A673 (cell line): ENCODE measurements around a stretch of chr19.

DNA sequence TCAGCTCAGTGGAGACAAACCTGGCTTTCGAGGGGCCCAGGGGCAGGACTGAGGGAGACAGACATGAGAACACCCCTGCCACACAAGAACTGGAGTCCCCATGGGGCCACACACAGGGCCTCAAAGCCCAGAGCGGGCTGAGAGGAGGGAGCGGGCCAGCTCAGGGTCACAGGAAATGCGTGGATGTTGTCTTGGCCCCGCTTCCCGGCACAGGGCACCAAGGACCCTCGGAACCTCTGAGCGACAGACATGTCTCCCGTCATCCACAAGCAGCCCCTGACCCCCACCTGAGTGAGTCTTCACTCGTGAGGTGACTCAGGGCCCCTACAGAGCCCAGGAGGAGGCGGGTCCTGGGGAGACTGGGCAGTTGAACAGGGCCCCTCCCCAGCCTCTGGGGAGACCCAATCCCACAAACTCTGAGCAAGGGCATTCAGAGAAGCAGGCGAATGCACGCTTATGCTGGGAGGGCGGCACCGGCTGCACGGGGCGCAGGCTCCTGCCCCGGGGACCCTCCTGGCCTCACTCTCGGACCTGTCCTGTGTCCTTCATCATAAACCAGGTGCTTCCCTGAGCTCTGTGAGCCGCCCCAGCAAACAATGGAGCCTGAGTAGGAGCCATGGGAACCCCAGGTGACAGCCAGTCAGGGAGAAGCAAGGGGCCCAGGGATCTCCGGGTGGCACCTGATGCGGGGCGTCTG is 20.2 kb downstream of the SGTA start:
- PRO-cap = no peak

- PRO-cap = no peak
Observed at GRCh38 chr19:2765322-2765841, 17.7 kb downstream of the SGTA start.

- PRO-cap = no peak
Observed at GRCh38 chr19:2771897-2772480, 11.1 kb downstream of the SGTA start.

GRCh38 chr19:2833613-2834740 is 7.3 kb upstream of the ZNF555 start:
- PRO-cap = no peak

DNA sequence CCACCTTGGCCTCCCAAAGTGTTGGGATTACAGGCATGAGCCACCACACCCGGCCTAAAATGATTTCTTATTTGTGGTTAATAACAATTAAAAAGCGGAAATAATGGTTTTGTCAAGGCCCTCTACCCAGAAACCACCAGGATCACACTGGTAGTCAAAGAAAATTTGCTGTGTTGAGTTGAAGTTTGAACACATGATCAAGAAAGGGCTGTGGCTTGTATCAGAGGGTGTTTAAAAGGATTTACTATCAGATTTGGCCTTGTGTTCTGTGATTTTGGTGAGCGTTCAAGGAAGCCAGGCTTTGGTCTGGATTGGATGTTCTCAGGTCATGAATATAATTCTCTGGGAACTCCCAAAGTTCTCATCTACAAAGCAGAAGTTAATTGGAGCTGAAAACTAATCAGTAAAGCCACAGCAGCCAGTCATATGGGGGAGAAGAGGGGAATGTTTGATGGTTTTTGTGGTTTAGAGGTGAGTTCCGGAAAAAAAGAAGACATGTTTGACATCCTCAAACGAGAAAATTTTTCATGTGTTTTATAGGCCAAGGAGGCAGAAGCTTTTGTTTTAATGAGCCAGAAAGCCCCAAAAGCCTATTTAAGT is 10.6 kb upstream of the ZNF556 start:
- PRO-cap = no peak

DNA sequence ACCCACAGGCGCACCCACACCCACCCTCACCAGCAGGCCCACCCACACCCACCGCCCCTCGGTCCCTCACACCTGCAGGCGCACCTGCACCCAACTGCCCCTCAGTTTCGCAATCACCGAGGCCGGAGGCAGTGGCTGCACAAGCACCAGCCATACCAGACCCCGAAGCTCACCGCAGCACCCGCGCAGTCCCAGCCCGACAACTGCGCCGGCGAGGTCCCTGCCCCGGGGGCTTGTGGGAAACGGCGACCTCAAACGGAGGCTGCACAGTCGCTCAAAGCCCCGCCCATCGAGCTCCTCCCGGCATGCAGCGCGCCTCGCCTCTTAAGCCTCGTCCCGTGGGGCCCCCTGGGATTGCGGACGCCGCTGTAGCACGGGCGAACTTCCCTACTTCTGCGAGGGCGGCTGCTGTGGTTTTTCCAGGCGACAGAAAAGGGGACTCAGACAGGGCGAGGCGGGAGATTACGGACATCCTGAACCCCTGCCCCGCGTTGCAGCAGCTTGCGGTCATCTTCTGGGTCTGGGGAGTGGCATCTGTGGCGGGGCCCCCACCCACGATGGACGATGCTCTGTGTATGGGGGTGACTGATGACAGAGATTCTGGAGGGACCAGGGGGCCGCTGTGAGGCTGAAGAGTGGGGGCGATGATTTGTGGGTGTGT is 18.0 kb downstream of the ZNF77 start:
- PRO-cap = no peak

DNA sequence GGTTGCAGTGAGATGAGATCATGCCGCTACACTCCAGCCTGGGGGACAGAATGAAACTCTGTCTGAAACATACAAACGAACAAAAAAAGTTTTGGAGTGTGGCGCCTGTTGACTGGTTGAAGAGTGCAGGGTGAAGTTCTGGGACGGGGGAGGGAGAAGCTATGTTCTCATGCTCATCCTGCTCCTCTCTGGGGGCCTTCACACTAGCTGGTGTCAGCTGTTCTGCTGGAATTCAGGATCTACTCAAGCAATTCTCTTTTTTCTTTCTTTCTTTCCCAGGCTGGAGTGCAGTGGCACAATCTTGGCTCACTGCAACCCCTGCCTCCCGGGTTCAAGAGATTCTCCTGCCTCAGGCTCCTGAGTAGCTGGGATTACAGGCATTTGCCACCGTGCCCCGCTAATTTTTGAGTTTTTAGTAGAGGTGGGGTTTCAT is 6.2 kb upstream of the TLE6 start:
- PRO-cap = no peak

GRCh38 chr19:2983642-2984355 is 6.4 kb downstream of the TLE6 start:
- PRO-cap = no peak

DNA sequence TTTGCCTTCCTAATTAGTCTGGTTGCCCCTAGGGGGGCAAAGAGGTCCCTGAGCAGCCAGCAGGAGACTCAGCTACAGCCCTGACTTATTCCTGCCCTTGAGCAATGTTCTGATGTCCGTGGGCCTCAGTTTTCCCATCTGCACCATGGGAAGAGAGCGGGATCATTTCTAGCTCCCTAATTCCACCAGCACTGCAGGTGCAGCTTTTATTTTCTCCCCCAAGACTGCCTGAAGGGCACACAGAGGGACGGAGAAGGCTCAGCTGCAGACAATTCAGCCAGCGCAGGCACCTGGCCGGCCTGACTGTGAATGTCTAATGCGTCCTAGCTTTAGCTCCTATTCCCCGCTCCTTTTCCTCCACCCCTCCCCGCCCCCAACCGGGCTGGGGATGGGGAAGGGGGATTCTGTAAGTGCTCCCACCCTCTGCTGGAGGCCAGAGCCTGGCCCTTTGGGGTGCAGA is 16.2 kb downstream of the TLE5 start:
- PRO-cap = no peak

DNA sequence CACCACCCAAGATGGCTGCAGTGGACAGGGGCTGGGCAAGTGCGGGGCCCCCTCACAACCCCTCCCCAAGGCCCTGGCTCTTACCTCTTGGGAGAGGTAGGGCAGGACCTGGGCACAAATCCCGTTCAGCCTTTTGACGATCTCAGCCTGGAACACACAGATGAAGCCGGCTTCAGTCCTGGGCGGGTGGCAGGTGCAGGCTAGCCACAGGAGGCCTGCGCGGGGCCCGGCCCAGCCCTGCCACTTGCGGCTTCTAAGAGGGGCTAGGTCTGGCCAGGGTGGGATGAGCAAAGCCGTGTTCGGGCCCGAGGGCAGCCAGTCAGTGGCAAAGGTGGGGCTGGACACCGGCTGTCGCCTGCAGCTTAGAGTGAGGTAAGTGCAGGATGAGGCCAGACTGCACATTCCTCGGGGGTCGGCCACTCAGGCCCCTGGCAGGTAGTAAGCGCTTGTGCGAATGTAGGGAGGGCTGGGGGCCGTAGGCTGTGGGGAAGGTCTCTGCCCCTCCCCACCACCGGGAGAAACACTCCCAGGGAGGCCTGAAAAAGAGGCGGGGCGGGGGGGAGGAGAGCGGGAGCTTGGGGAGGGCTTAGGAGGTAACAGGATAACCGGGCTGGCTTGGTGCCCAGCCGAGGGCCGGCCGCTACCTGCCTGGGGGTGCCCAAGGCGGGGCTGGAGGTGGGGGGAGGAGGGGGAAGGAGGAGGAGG is 6.6 kb downstream of the TLE5 start:
- PRO-cap = no peak

GRCh38 chr19:3080150-3080826 is 13.9 kb upstream of the GNA11 start:
- PRO-cap = no peak

DNA sequence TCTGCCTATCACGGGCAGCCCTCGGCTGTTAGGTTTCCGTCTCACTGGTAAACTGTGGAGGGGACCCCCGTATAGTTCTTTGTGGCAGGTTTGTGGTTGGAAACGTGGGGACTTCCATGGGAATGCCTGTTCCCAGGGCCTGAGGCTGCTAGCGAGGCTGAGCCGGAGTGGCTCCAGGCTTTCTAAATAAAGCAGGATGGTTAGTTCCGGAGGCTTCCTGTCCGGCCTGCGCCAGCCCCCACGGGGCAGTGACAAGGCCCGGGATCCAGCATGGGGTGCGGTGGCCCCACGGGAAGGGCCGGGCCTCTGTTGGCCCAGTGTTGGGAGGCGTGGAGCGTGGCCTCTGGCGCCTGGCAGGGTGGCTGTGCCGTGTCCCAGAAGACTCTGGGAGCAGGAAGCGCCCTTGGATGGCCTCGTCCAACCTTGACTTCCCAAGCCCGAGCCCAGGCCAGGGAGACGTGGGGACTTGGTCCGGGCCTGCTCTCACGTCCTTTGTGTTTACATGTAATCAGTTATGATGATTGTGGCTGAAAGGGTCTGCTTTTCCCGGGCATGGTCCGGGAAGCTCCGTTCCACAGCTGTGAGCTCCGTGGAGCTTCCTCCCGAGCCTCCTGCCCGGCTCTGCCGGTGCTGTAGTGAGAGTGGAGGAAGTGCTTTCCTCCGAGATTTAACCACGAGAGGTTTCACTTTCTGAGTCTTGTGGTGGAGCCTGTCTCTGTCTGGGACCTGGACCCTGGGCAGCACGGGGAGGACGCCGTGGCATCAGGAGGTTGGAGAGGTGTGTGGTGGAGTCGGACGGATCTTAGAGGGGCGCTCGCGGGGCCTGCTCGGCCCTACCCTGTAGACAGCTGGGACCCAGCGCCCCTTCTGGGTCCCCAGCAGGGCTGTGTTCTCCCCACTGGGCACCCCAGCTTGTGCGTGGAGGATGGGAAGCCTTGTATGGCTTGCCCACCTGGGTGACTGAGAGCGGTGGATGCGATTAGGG is 4.5 kb downstream of the GNA11 start:
- PRO-cap = no peak

DNA sequence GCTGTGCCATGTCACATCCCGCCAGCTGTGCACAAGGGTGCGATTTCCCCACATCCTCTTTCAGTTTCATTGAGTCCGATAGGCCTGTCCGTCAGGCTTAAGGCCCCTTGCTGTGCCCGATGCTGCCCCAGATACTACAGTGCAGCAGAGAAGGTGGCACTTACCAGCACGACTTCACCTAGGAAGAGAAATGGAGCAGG is 10.6 kb upstream of the GNA15 start:
- PRO-cap = no peak

DNA sequence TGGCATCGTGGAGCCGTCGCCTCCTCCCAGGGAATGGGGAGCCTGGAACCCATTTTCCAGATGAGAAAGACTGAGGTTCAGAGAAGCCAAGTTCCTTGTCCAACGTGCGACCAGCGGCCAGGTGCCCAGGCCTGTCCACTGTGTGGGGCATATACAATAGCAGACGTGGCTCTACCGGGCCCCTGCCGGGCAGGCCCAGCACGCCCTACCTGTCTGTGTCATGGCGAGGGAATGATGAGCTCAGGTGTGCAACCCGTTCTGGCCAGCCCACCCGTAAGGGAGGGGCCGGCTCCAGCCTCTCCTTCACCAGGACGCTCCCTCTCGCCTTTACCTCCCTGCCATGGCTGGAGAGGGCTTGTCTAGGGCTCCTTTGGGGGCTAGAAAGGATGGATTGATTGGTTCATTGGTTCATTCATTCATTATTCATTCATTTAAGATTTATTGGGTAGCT is 887 bp downstream of the GNA15 start:
- PRO-cap = no peak

DNA sequence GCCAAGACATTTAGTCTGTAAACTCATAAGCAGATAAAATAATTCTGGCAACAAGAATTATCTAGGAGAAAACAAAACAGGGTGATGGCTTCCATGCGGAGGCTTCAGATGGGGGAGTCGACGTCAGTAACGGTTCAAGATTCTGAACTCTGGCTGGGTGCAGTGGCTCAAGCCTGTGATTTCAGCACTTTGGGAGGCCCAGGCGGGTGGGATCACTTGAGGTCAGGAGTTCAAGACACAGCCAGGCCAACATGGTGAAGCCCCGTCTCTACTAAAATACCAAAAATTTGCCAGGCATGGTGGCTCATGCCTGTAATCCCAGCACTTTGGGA is 1.3 kb downstream of the GNA15 start:
- PRO-cap = no peak

DNA sequence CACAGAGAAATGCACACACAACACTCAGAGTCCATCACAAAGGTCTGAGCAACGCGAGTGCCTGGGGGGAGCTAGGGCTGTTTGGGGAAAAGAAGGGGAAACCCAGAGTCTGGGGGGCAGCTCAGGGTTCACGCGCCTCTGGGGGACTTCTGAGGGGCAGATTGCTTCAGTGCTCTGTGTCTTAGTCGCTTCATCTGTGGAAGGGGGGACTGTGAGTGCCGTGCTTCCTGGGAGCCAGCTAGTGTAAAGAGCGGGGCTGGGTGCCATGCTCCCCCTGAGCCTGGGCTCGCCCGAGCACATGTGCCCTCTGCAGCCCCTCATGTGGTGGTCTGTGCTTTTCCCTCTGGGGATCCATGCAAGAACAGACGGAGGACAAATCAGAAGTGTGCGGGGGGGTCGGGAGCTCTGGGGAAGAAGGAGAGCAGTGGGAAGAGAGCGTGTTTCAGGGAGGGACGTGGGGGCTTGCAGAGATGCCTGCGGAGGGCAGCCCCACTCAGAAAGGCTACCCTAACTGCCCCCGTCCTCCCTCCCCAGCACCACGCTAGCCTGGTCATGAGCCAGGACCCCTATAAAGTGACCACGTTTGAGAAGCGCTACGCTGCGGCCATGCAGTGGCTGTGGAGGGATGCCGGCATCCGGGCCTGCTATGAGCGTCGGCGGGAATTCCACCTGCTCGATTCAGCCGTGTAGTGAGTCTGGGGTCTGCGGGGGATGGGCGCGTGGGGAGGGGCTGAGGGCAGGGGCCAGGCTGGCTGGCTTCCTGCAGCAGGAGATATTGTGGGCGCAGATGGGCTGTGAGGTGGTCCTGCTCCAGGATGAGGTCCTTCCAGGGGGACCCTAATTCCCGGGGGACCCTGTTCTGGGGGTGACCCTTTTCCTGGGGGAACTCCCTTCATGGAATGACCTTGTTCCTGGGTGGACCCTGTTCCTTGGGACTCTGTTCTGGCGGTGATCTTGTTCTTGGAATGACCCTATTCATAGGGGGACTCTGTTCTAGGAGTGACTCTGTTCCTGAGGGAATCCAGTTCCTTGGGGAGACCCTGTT is 14.1 kb downstream of the GNA15 start:
- PRO-cap = no peak

DNA sequence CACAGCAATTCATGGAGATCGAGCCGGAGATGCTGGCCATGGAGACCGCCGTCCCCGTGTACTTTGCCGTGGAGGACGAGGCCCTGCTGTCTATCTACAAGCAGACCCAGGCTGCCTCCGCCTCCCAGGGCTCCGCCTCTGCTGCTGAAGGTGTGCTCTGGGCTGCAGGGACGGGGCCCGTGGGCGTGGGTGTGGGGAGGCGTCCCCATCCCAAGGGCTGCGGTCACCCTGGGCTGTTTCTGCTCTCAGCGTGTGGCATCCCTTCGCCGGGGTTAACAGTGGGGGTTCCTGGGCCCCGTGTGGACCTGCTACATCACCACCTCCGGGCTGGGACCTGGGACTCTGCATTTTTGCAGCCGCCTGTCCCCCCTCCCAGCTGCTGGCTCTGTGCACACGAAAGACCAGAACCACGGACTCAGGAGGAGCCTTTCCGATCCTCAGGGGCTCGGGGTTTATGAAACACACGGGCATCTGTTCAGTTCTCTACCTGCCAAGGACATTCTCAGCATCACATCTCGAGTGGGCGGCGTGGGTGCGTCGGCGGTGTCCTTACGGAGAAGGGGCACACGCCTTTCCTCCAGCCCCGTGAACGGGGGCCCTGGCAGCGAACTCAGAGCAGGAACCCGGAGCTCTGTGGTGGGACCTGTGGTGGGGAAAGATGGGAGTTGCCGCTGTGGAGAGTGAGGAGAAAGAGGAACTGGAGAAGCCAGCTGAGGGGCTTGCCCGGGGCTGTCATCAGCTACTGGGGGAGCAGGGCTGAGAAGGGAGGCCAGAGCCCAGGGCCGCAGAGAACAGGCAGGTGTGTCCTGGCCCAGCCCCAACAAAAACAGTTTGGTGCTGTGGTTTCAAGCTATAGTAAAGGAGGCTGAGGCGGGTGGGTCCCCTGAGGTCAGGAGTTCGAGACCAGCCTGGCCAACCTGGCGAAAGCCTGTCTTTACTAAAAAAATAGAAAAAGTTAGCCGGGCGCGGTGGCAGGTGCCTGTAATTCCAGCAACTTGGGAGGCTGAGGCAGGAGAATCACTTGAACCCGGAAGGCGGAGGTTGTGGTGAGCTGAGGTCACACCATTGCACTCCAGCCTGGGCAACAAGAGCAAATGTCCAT is 7.9 kb downstream of the NCLN start:
- PRO-cap = no peak

DNA sequence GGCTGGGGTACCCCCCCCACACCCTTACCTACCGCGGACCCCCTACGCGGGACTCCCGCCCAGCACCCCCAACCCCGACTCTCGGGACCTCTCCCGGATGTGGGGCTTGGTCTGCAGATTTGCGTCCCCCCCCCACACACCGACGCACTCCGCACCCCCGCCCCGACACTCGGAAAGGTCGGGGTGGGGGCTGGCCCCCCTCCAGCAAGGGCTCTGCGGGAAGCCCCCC is 366 bp downstream of the NFIC start:
- PRO-cap = bidirectional peak, plus-strand start at position 139 of the sequence, minus-strand start at position 99 of the sequence

- PRO-cap = no peak
Observed at GRCh38 chr19:3381600-3382629, 15.5 kb downstream of the NFIC start.

DNA sequence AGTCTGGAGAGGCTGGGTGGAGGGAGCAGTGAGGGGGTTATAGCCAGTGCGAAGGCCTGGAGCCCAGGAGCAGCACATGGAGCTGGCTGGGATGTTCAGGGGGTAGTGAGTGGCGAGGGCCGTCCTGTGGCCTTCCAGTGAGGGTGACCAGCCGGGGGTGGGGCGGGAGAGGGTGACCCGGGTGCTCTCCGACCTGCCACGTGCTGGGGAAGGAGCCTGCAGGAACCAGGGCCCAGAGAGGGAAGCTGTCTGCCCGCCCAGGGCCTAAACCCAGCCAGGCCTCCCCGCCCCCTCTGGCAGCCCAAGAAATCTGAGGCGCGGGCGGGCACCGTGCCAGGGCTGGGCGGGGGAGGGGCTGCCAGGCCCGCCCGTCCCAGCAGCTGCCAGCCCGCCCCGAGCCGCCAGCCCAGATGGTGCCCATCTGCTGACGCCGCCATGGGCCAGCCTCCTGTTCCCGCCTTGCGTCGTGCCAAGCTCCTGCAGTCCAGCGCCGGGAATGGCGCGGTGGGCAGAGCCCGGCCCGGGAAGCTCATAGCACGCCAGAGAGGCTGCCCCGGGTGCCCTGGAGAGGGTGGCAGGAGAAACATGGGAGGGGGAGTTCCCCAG is 21.4 kb downstream of the NFIC start:
- PRO-cap = bidirectional peak, plus-strand start at position 480 of the sequence, minus-strand start at position 244 of the sequence